Anterior vena cava (tissue), 1 donor: ENCODE data around the gene COL4A2.

DNA sequence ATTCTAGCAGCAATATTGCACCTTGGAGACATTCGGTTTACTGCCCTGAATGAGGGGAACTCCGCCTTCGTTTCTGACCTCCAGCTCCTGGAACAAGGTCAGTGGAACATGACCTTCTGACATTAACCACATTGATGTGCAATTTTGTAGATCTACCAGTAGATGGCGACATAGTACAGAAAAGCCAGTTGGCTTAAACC lies 332.0 kb downstream of the MYO16 start:
- PRO-cap = no peak

- PRO-cap = no peak
These were observed 514.9 kb downstream of the IRS2 start for GRCh38 chr13:109271460-109271854.

DNA sequence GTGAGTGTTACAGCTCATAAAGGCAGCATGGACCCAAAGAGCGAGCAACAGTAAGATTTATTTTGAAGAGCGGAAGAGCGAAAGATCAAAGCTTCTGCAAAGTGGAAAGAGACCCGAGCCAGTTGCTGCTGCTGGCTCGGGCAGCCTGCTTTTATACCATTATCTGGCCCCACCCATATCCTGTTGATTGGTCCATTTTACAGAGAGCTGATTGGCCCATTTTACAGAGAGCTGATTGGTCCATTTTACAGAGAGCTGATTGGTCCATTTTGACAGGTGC lies 468.0 kb downstream of the IRS2 start:
- PRO-cap = no peak

- PRO-cap = no peak
These were observed 306.3 kb downstream of the IRS2 start for GRCh38 chr13:109479963-109480645.

GRCh38 chr13:109576555-109576908 lies 209.9 kb downstream of the IRS2 start:
- PRO-cap = no peak

DNA sequence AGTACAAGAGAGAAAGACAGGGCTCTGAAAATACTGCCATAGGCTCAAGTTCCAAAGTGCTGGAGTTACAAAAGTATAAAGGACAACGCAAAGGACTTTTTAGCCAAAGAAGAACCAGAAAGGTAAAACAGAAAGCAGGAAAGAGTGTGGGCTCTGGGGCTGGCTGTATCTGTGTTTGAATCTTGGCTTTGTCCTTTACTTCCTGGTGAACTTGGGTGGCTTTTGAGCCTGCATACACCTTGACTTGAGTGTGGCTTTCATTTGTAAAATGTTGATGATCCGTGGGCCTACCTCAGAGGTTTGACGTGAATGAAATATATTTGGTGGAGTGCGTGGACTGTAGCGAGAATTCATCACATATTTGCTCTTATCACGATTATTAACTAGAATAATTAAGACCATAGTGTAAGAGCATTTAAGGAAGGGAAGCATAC lies 196.0 kb downstream of the IRS2 start:
- PRO-cap = no peak

DNA sequence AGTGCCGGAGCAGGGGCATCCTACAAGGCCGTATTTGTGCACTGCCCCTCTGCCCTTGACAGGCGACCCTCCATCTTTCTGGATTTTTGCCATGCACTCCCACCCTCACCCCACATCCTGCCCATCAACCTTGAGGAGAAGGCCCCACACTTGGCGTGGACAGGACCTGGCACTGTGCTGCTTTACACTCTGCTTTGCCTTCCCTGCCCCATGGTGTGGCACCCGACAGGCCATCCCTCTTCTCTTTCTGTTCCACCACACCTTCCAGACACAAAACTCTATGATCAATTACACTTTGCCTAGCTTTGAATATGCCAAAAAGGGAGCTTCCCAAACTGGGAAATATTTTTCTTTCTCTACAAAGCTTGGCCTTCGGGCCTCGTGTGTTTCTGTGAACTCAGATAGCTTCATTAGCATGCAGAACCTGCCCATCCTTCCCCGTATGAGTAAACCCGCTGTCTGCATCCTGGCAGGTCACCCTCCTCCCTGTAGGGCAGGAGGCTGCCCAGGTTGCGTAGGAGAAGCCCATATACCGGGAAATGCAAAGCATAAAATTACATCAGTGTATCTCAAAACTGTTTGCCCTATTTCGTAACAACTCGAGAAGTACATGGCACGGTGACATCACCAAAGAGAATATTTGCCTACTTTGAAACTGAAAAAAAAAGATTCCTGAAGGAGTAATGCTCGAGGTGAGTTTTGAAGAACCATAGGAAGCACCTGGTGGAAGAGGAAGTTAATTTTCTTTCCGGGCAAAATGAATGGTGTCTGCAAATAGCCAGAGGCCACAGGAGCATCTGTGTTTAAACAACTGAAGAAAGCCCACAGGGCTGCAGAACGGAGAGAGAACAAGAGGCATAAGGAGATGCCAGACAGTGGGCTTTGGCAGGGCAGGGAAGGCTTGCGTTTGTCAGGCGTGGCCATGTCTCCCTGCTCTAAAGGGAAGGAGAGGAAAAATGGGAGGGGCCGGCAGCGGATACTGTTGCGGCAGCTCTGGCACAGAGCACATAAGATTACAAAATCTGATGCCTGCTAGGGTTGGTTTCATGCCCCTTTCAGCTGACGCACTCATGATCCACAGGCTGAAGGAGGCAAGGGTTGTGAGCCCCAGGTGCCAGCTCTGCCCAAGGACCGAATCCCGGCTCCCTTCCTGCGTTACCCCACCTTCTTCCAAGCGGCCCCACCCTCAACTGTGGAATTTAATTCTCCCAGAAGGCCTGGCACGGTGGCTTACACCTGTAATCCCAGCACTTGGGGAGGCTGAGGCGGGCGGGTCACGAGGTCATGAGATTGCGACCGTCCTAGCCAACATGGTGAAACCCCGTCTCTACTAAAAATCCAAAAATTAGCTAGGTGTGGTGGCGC lies 81.5 kb downstream of the IRS2 start:
- PRO-cap = no peak

DNA sequence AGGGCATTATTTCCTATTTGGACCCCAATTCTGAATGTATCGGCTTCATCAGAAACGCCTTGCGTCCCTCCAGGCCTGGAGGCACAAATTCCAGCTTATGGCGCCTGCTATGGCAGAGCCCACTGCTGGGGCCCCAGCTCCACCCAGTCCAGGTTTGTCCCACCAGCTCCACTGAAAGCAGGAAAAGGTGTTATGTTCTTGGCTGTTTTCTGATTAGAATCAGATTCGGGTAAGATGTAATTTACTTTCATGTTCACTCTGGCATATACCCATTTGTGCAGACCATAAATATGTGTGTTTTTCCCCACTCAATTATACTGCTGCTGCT lies 6.5 kb downstream of the IRS2 start:
- PRO-cap = no peak

GRCh38 chr13:109780610-109781508 lies 5.5 kb downstream of the IRS2 start:
- PRO-cap = no peak

DNA sequence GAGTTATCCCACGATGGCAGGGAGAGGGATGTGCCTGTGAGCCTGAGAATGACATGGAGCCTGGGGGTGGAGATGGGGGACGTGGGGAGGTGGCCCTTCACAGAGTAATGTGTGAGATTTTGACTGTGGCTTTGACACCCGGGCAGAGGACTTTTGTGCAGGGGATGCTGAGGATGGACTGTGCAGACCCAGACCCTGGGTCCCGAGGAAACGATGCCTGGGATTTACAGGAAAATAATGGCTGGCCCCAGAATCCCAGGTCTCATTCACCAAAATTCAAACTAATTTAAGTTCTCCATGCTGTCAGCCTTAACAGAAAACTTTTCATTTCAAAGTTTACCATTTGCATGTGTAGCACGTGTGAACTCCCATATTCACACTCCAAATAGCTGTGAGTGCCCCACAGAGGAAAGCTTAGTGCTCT lies 215.9 kb upstream of the IRS2 start:
- PRO-cap = no peak

- PRO-cap = no peak
These were observed 193.6 kb downstream of the COL4A1 start for GRCh38 chr13:110113266-110113823.

- PRO-cap = no peak
These were observed 151.8 kb downstream of the COL4A1 start for GRCh38 chr13:110155001-110155619.

DNA sequence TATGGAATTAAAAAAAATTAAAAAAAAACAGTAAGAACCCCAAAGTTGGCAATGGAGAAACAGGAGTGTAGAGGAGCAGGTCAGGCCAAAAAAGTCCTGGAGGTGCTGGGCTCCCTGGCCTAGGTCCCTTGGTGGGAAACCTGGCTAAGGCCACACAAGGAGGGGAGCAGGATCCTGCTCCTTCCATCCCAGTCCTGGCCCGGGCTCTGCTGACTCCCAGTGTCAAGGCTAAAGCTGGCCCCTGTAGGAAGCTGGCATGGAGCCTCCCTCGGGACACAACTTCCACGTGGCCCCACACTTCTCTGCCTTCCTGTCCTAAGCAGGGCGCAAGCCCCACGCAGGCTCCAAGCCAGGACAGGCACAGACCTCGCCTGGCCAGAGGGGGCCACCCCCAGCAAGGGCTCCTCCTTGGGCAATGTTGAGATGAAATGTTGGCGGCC lies 66.7 kb downstream of the COL4A1 start:
- PRO-cap = unidirectional peak, minus-strand start at position 196 of the sequence

- PRO-cap = no peak
These were observed 28.5 kb downstream of the COL4A1 start for GRCh38 chr13:110278021-110279247.

DNA sequence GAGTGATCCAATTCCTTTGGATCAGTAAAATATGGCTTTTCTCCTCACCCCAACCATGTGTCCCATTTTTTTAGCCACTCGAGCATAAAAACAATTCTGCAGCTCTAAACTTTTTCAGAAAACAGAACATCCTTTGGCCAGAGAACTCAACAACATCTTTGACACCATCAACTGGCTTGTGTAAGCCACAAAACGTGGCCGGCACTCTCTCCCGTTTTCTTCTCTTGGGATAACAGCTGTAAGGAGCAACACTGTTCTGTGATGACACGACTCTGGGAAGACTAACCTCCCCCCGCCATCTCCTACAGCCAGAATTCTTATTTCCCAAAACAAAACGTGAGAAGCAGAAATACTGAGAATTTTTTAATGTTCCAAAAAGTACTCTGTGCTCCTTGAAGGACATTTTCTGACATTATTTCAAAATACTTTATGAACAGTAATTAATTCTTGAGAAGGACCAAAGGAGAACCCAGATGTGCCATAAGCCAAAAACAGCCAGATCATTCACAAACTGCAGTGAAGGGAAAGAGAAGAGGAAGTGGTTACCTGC lies 25.9 kb downstream of the COL4A1 start:
- PRO-cap = no peak

DNA sequence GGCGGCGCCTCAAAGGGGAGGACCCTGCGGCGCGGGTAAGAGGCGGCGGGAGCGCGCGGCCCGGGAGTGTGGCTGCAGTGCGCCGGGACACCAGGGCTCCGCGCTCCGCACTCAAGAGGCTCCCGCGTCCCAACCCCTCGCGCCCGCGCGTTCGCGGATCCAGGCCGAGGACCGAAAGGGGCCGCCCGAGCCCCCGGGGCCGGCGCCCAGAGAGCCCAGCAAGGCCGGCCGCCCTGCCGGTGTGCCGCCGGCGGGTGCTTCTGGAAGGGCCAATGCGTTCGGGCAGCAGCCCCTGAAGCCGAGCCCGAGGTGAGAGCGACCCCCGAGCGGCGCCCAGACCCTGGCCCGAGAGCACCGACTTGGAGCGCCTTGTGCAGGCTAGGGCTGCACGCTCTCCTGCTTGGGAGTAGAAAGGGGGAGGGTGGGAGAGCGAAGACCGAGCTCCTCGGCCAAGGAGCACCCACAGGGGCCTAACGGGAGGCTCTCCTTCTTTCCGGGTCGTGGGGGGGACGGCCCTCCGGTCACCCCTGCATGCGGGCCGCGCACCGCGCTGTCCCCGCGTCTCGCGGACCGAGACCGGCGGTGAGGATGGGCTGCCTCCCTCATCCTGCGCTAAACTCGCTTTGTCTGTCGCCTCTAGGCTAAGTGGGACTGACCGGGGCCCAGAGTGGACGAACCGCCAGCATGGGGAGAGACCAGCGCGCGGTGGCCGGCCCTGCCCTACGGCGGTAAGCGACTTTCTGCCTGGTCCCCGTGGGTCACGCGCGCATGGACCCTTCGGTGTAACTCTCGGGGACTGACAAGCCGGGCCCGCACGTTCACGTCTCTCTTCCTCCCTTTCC lies at the start of gene COL4A2:
TSS of gene COL4A2 (plus strand) at position 65 of the 842 bp plus-strand sequence.
- PRO-cap = bidirectional peak, plus-strand start at position 38 of the sequence, minus-strand start outside the sequence; bidirectional peak, plus-strand start at position 409 of the sequence, minus-strand start at position 397 of the sequence

GRCh38 chr13:110313759-110314448 lies 6.8 kb downstream of the COL4A2 start:
- PRO-cap = no peak

DNA sequence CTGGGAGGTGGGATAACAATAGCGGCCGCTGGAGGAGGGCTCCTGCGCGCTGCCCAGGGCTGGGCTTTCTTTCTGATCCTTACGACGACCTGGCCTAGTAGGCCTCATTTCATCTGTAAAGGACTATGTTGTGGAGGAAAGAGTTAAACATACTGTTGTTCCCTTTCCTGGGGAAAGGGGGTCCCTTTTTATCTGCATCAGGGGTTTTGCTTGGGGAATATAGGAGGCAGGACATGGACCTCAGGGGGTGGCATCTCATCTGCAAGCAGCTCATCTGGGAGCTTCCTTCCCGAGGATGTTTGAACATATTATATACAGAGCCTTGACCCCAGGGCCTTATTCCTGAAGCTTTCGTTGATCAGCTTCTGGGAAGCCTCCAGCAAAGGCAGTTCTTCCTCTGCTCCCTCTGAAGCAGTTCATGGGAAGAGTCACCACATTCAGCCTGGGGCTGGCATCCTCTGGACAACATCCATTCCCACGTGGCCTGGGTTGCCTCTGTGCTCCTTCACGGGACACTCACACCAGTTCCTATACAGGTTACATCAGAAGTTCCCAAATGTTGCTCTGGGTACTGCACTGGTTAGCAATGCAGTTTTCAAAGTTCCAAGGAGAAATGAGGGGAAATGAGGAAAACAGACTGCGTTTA lies 29.5 kb downstream of the COL4A2 start:
- PRO-cap = unidirectional peak, plus-strand start at position 555 of the sequence

DNA sequence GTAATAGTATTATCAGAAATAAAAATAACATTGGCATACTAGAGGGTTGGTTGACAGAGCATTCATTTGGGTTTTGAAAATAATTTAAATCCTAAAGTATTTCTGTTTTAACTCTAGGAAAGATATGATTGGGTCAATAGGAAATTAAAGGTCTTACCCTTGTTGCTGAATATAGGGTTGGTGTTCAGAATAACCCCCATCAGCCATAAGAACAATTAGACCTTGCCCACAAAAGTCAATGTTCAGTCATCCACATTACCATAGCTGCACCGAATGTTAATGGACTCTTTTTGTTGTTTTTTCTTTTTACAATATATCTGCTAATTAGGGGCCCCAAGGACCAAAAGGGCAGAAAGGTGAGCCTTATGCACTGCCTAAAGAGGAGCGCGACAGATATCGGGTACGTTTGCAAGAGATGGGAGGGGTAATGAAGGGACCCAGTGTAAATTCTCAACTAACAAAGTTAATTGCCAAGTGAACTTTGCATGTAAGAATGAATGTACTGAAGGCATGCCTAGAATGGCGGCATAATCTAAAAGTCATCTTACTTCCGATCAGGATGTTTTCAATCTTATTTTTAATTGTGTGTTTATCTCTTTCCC lies 122.6 kb downstream of the COL4A2 start:
- PRO-cap = no peak

GRCh38 chr13:110473703-110474651 lies 87.5 kb downstream of the RAB20 start:
- PRO-cap = no peak